Pericardium fibroblast (primary cell): Measurements from ENCODE around the genes LCA5 and TENT5A.

DNA sequence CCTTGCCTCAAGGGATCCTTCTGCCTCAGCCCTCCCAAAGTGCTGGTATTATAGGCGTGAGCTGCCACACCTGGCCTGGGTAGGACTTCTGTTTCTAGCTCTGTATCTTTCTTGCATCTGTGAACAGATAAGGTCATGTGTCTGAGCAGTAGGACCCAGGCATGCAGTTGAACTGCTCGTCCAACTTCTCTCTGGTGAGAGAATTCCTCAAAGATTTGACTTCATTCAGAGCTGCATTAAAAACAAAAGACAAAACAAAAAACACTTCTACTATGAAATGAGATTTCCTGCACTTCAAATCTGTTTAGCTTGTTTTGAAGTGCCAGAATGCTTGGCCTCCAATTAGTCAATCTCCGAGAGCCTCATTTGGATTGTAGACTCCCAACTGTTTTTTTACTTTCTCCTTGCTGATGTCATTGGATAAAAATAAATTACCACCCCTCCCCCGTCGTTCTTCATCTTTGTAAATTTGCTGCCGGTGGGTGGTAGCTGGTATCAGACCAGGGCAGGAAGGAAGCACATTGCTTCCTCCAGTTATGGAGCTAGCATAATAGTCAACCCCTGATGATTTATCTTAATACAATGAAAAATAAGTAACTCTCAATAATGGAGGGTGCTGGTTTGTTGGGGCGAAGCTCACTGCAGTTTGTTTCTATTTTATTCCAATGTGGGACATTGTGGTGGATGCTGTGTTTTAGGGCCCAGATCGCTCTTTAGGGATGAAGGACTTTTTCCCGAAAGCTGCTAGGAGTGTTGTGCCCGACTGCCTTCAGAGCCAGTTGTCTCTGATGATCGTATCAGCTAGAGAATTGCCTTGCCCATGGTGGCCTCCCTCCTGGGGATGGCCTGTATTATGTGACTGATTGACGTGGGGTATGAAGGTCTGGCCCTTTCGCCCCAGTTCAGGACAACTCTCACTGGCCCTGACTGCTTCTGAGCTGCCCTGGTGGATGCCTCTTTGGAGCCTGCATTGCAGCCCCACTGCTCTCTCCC is 17.8 kb downstream of the CD109 start:
- RAMPAGE, long total RNA = no peak

- RAMPAGE, long total RNA = no peak
Measured at GRCh38 chr6:75268083-75268455, 16.5 kb downstream of the TMEM30A start.

- RAMPAGE, long total RNA = no peak
Measured at GRCh38 chr6:75306227-75306577, 21.6 kb upstream of the TMEM30A start.

GRCh38 chr6:75487048-75487720 is 6.4 kb downstream of the FILIP1 start:
- RAMPAGE, long total RNA = no peak

- RAMPAGE, long total RNA = no peak
Measured at GRCh38 chr6:75623508-75624052, 21.9 kb downstream of the SENP6 start.

GRCh38 chr6:75640420-75640771 is 38.7 kb downstream of the SENP6 start:
- RAMPAGE, long total RNA = no peak

GRCh38 chr6:75642137-75642492 is 40.4 kb downstream of the SENP6 start:
- RAMPAGE, long total RNA = no peak

- RAMPAGE, long total RNA = no peak
Measured at GRCh38 chr6:75751377-75752009, 2.5 kb downstream of the MYO6 start.

GRCh38 chr6:75793561-75794242 is 44.7 kb downstream of the MYO6 start:
- RAMPAGE, long total RNA = no peak

DNA sequence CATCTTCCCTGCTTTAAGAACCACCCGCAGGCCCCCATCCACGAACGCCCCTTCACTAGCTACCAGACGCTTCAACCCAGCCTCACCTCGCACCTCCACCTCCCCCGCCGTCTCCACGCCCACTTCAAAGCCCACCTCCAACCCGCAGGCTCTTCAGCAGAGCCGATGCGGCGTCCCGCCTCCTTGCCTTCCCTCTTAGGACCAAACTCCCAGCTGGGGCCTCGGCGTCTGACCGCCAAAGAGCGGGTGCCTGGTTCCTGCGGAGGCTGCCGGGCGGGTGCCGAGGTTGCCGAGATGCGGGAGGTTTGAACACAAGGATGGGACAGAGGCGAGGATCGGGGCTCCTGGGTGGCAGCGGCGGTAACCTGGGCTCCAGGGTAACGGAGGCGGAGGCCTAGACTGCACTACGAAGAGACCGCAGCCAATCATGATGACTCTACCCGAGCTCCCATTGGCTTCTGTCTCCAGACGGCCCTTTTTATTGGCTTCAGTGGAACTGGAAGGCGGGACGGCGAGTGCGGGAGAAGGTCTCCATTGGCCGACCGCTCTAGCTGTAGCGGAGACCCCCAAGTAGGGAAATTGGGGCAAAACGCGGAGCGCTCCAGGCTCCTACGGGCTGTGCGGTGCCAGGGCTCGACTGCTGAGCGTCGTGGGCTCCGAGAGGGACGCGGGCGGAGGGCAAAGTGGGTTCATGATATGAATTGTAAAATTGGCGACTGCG is at the start of gene LCA5:
LCA5 (minus strand) TSS at position 401 of the 721 bp plus-strand sequence.
- RAMPAGE, long total RNA = start-site peak on the minus strand centred at position 342 of the sequence, 36 bp wide, 26 and 26 reads in 2 replicates; start-site peak on the plus strand centred at position 601 of the sequence, 38 bp wide, 33 and 20 reads in 2 replicates

DNA sequence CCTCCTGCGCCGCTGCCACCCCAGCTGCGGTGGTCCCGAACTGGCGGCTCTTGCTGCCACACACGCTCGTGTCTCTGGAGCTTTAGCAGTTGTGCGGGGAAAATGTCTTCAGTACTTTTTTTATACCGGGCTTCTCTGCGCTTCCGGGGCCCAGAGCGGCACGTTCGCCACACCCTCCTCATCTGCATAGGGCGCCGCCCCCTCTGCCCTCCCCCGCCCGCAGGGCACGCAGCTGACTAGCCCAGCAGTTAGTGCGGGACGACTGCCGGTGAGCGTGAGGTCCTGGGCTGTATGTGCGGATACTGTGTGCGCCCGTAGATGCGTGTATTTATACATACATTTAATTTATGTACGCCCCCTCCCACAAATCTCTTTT is at the start of gene TENT5A:
TENT5A (minus strand) TSS at position 95 of the 376 bp plus-strand sequence.
- RAMPAGE, long total RNA = no peak

GRCh38 chr6:81753596-81754362 is 1.3 kb upstream of the TENT5A start:
- RAMPAGE, long total RNA = no peak

GRCh38 chr6:81910519-81910893 is 158.0 kb upstream of the TENT5A start:
- RAMPAGE, long total RNA = no peak

- RAMPAGE, long total RNA = no peak
Measured at GRCh38 chr6:82033748-82034121, 213.8 kb downstream of the IBTK start.

DNA sequence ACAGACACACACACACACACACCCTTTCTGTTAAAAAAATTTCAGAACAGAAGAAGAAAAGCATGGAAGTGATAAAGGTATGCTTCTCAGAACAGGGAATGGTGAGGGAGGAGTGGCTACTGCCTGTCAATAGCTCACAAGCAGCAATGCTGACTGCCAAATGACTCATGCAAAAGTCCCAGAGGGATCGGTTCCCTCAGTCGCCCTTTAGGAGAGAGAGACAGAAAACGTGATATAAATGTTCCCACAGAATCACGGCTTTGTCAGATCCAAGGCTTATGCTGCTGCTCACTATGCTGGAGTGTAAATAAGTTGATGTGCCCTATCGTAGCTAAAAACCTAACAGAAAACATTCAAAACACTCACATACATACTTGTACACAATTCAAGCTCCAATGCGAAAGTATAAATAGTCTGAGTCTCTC is 102.6 kb downstream of the IBTK start:
- RAMPAGE, long total RNA = no peak

GRCh38 chr6:82214254-82214815 is 33.2 kb downstream of the IBTK start:
- RAMPAGE, long total RNA = no peak

DNA sequence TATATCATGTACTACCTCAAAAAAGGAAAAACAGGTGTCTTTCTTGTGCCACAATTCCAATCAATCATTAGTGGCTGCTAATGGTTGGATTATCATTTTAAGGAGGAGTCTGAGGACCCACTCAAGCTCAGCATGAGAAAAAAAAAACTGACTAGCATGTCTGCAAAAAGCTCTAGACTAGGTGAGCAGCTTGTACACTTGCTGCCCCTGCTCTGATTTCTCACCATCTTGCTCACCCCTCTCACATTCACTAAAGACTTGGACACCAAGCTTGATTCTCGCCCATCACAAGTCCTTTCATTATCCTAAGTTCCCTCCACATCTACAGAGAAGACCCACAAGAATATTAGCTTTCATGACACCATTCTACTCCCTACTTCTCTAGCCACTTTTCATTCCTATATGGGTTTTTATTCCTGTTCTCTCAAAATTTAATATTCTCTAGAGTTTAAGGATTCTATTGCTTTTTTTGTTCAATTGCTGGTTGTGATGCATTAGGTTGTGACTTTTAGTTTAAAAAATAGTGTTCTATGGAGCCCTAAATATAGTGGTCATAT is 18.0 kb downstream of the IBTK start:
- RAMPAGE, long total RNA = no peak

- RAMPAGE, long total RNA = no peak
Measured at GRCh38 chr6:83221672-83221989, 28.5 kb downstream of the RWDD2A start.

DNA sequence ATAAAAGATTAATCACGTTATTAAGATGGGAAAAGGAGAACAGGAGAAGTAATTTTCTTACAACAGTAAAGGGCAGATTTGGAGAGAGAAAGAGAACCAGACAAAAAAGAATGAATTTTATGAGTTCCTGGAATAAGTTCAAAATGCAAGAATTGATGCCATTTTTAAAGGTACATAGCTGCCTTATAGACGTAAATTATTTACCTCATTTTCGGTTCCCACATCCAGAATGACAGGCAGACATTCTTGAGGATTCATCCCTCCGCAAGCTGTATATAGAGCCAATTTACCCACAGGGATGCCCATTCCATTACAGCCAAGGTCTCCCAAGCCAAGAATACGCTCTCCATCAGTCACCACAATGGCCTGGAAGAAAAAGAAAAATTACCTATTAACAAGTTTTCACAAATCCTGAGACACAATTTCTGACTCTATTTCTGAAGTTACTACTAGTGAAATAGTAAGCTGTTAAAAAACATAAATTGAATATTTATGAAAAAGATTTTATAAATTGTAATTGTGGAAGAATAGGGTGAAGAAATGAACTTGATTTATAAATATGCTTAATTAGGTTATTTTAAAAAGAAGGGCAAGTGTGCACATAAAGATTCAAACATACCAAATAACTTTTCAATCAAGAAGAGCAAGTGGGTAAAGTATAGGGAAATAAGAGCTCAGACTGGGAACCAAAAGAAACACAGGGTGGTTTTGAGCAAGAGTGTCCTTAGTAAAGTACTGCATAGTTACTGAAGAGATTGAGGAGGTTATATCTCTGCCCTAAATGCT is 84.7 kb downstream of the ME1 start:
- RAMPAGE, long total RNA = no peak

- RAMPAGE, long total RNA = no peak
Measured at GRCh38 chr6:84019171-84019708, 14.3 kb upstream of the MRAP2 start.